ENCODE results near the genes OR5H6, CLDND1, GPR15, CPOX and TBC1D23.

- PRO-cap = no peak
Measured at GRCh38 chr3:94647755-94648249, 584.9 kb downstream of the NSUN3 start.

DNA sequence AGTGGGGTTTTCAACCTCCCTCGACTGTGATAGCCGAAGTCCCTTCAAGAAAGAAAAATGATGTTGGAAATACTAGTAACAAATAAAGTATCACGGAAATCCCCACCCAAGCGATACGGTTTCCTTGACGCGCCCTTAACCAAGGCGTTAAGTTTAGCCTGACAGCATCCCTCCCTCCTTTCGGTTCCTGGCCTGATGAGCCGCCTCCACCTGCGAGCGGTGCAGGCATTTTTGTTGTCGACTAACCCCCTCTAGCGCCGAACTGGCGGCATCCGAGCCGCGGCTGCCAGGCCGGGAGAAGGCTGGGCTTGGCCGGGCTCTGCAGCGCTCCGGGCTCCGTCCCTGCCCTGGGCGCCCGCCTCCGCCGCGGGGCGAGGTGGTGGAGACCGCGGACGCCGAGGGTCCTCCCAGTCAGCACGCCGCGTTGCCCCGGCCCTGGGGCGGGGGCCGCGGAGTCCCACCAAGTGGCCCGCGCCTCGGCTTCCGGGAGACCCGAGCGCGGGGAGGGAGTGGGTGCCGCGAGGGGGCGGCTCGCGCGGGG lies 1.3 kb upstream of the EPHA6 start:
- PRO-cap = bidirectional peak, plus-strand start at position 367 of the sequence, minus-strand start at position 183 of the sequence

- PRO-cap = no peak
Measured at GRCh38 chr3:98263834-98264419, at the start of gene OR5H6. TSS of gene OR5H6 (plus strand) at chr3:98264244.

DNA sequence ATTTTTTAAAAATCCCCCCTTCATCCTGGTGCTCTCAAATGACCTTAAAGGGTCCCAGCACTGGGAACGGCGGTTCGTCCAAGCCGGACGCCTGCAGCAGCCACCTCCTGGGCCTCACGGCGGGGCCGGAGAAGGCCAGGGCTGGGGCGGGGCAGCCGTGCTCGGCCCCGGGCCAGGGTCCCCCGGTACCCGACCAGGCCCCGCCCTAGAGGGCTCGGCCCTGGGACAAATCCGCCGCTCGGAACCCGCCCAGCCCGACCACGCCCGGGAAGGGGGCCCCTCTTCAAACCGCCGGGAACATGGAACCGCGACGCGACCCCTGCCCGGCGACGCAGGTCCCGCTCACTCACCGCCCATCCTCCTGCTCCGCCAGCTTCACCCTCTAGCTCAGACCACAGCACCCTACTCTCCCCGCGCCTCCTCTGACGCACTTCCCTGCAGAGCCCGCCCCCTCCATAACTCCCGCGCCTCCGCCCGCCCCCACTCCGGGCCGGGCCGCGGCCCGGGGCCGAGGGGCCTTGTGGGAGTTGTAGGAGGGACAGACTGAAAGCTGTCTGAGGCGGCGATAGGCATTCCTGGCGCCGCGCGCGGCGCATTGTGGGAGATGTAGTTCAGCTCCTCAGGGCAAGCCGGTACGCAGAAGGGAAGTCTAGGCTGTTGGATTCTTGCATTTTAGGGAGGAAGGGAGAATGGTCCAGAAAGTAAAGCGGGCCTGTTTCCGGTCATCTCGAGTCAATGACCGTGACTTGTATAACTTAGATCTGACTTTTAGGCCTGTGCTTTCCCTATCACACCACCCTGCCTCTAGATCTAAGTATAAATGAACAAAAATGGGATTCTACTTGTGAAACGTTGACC lies at the start of gene CLDND1:
TSS of gene CLDND1 (minus strand) at position 404 of the 858 bp plus-strand sequence.
- PRO-cap = bidirectional peak, plus-strand start at position 622 of the sequence, minus-strand start at position 389 of the sequence

DNA sequence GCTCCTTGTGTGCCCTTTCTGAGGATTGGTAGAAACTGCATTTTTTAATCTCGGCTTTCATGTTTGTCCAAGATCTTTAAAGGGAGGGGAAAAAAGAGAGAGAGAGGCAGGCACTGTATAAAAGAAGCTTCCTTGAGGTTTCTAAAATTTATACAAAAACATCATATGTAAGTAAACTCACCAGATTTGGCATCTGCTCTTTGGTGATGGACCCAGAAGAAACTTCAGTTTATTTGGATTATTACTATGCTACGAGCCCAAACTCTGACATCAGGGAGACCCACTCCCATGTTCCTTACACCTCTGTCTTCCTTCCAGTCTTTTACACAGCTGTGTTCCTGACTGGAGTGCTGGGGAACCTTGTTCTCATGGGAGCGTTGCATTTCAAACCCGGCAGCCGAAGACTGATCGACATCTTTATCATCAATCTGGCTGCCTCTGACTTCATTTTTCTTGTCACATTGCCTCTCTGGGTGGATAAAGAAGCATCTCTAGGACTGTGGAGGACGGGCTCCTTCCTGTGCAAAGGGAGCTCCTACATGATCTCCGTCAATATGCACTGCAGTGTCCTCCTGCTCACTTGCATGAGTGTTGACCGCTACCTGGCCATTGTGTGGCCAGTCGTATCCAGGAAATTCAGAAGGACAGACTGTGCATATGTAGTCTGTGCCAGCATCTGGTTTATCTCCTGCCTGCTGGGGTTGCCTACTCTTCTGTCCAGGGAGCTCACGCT lies at the start of gene GPR15:
TSS of gene GPR15 (plus strand) at position 151 of the 733 bp plus-strand sequence.
- PRO-cap = no peak

DNA sequence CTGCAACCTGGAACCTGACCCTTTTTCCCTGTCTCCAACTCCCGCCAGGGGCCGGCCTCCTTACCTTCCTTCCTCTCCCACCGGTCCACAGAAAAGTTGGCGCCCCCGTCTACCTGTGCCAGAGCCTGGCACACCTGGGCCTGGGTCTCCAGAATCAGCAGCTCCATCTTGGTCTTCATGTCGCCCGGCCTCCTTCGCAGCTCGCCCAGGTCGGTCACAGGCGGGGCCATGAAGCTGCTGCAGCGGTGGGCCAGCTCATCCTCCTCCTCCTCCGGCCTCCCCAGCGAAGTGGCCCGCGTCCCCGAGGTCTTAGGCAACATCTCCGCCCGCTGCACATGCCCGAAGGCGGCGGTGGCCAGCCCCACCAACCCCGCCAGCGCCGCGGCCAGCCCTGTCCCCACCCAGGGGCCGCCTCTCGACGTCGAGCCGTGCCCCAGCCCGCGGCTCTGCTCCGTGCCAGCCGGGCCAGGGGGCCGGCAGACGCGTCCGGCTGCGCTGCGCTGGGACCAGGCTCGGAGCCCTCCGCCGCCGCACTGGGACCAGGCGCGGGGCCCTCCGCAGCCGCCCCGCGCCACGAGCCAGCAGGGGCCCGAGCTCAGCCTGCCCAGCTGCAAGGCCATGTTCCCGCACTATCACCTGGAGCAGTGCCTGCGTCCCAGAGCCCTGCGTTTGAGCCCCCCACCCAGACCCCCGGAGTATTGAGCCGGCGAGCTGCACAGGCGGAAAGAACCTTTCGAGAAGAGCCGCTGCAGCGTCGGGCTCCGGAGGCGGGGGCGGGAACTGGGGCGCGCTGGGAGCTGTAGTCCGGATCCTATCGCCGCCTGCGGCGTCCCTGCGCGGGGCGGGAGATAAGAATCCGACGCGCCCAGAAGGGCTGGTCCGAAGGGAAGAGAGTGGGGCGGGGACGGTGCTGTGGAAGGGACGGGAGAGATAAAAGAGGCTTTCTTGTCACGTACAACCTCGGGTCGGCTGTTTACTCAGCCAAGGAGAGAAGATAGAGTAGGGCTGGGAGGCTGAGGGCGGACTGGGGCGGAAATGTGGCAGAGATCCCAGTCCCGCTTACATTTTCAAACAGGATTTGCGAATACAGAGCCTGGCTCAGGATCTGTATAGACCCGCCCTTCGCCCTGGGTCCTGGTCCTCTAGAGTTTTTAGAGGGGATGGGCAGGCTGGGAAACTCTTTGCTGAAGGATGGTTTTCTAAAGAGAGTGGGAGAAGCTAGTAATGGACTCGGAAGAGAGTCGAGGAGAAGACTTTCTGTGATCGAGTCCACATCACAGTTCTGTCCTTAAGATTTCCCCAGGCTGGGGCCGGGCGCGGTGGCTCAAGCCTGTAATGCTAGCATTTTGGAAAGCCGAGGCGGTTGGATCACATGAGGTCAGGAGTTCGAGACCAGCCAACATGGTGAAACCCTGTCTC lies at the start of gene CPOX:
TSS of gene CPOX (minus strand) at position 727 of the 1,419 bp plus-strand sequence.
- PRO-cap = bidirectional peak, plus-strand start at position 877 of the sequence, minus-strand start at position 782 of the sequence

GRCh38 chr3:98754453-98754816 lies 8.7 kb upstream of the ST3GAL6 start:
- PRO-cap = no peak

GRCh38 chr3:98764571-98764929 lies 1.4 kb downstream of the ST3GAL6 start:
- PRO-cap = no peak

DNA sequence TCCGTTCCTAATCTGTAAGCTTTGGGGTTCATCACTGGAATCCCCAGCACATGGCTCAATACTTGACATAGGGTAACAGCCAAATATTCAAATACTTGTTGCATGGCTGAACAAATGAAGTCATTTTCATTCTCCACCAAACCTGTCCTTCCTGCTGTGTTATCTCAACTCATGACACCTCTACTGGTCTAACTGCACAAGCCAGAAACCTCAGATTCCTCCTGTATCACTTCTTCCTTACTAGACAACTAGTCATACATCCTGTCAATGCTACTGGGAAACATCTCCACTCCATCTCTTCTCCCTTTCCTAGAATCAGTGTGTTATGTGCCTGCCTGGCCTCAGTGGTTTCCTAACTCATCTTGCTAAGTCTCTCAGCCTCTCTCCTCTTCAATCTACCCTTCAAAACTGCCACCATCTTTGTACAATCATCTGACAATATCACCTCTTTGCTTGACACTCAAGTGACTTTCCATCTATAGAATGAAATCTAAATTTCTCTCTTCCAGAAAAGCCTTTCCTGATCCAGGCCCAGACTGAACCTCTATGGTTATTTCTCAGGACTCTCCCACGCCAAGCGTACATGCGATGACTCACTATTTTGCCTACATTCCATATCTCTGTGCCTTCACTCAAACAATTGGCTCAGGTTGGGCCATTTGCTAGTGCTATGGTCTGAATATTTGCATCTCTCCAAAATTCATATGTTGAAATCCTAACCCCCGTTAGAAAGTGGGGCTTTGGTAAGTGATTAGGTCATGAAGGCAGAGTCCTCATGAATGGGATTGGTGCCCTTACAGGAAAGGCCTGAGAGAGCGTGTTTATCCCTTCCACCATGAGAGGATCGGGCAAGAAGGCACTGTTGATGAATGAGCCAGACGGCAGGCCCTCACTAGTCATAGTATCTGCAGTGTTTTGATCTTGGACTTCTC lies 43.7 kb downstream of the ST3GAL6 start:
- PRO-cap = no peak

GRCh38 chr3:99635269-99635701 lies 3.1 kb upstream of the COL8A1 start:
- PRO-cap = no peak

- PRO-cap = no peak
Measured at GRCh38 chr3:99641052-99641524, 2.7 kb downstream of the COL8A1 start.

- PRO-cap = no peak
Measured at GRCh38 chr3:99674044-99674925, 35.9 kb downstream of the COL8A1 start.

GRCh38 chr3:99776666-99777272 lies 40.9 kb upstream of the CMSS1 start:
- PRO-cap = no peak

- PRO-cap = no peak
Measured at GRCh38 chr3:99874770-99875051, 57.0 kb downstream of the CMSS1 start.

GRCh38 chr3:99895781-99896664 lies 78.4 kb downstream of the CMSS1 start:
- PRO-cap = no peak

DNA sequence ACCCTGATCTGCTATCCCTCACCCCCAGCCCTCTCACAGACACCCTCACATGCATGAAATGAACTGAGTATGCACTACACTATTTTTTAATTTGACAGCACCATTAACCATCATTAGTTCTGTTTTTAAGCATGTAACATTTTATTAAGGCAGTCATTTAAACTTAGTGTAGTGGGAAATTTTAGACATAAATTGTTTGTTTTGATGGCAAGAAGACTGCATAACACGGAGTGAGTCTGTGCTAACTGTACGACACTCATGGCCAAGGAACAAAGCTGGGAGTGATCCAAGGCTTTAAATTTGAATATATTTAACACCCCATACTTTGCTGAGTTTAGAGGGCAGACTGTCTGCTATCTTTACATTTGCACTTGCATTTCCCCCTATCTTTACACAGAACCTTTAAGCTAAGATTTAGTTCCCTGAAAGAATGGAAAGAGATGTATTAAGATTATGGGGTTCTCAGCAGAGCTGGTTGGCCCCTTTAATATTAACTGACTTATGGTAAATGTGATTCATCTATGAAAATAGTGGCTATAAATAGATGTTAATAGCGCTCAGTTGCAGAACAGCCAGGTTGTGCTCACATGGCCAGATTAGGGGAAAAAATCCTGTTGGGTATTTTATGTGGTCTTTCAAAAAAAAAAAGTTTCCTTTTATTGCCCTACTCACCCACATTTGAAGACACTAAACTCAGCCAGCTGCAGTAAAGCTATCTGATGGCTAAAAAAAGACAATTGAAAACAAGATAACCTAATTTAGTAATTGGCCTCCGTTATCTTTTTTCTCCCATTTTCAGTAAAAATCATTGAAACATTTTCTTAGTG lies 120.7 kb downstream of the CMSS1 start:
- PRO-cap = no peak

DNA sequence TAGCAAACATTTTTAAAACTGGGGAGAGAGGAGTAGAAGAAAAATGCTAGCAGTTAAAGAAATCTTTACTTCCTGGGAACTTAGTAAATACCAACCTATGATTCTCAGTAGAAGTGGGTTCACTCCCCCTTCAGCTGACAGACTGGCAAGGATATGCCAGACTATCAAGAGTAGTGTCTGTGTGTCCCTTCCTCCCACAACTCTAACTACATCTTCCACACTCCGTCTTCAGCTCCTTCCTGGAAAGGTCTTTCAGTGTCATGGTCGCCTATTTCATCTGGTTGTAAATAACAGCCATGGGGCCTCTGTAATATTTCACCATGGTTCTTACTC lies 90.5 kb downstream of the FILIP1L start:
- PRO-cap = no peak

DNA sequence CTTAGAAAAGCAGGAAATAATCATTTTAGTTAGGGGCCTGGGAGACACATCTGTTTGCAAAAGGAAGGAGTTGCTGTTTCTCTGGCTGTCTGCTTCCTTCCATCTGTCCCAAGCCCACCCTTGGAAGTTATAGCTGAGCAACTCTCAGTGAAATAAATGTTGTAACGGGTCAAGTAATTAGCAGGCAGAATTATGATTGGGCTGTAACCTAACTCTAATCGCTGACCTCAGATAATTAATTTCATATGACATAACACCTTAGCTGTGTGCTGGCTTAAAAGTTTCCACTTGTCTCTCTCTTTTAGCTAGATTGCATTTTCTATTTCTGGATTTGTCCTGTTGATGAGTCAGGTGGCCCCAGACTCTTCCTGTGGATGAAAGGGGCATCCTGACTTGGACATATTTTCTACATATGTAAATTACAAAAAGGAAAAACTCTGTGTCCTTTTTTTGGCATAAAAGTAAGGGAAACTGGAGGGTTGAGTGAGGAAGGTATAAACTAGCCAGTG lies 11.1 kb upstream of the FILIP1L start:
- PRO-cap = no peak

- PRO-cap = bidirectional peak, plus-strand start at chr3:100260995, minus-strand start at chr3:100260779
Measured at GRCh38 chr3:100260618-100261145, at the start of gene TBC1D23. TSS of gene TBC1D23 (plus strand) at chr3:100260992.

DNA sequence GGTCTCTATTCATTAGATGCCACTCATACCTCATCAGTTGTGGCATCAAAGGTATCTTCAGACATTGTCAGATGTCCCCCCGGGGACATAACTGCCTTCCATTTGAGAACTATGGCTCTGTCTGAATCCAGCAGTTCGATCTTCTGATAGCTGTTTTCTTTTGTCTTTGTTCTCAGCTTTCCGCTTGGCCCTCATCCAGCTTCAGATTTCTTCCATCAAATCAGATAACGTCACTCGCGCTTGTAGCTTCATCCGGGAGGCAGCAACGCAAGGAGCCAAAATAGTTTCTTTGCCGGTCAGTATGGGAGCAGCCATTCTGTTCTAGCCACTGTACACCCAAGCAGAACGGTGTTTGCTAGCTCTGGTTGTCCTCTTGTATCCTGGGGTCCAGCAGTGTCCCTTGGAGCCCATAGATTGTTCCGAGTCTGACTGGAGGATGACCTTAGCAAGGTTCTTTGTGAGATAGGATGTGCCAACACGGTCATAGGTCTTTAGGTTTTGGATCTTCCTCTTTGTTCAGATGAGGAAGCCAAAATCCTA lies 4.4 kb downstream of the NIT2 start:
- PRO-cap = no peak